Breast (tissue), 4 donors: ENCODE measurements around a stretch of chrX.

- PRO-cap, 3 experiments, result peak in 1 of 3 experiments; most common plus-strand start chrX:40095757 (in 1)
- RRBS, result 5% methylated on average over 11 of the region's 26 CpGs
Observed at GRCh38 chrX:40095589-40095905, 2.2 kb downstream of the BCOR start.

DNA sequence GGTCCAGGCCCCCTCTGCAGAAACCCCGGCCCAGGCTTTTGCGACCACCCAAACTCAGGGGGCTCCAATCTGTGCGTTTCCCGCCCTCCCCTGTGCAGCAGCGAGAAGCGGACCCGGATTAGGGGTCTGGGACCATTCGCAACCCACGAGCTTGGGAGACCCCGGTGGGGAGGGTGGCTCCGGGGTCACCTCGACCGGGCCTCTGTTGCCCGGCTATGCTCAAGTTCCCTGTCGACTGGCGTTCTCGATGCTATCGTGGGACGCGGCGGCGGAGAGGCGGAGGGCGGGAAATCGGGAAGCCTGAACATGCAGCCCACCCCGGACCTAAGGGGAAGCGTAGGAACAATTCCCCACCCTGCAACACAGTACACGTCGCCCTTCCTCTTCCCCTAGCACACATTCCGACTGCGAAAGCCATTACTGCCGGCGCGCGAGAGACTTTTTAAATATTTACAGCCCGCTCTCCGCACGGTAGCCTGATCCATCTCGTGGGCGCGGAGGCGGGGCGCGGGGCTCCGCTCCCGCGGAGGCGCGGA lies 48.0 kb upstream of the BCOR start:
- PRO-cap, 3 experiments, result no peak in any of the 3 experiments
- RRBS, result 5% methylated on average over 29 of the region's 49 CpGs

- PRO-cap, 3 experiments, result no peak in any of the 3 experiments
- RRBS, result no CpG with 5 or more reads among the region's 46 CpGs
Observed at GRCh38 chrX:40166630-40167835, 69.3 kb upstream of the BCOR start.

- PRO-cap, 3 experiments, result no peak in any of the 3 experiments
- RRBS, result no CpG with 5 or more reads among the region's 11 CpGs
Observed at GRCh38 chrX:40262717-40263693, 165.2 kb upstream of the BCOR start.

DNA sequence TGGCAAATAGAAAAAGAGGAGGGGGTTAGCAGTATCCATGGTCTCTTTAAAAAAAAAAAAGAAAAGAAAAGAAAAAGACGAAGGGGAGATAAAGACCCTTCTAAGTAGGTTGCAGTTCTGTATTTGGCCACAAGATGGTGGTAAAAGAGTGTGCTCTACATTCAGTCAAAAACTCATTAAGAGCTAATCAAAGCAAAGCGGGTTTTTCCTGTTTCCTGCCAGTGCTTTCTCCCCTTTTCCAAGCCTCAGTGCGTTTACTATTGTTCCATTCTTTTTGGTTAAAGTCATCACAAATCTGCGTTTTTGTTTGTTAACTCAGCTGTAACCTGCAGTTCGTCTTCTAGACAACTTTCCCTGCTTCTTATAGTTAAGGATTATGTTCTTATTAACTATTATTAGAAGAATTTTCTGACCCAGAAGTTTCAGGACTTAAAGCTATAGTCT lies 36.8 kb upstream of the ATP6AP2 start:
- PRO-cap, 3 experiments, result no peak in any of the 3 experiments
- RRBS, result no CpG with 5 or more reads among the region's 5 CpGs

GRCh38 chrX:40714384-40715206 lies 20.7 kb downstream of the MED14 start:
- PRO-cap, 3 experiments, result no peak in any of the 3 experiments
- RRBS, result no CpG with 5 or more reads among the region's 4 CpGs

- PRO-cap, 3 experiments, result peak in 2 of 3 experiments; most common plus-strand start chrX:41086273 (in 1); most common minus-strand start chrX:41086076 (in 2)
- RRBS, result 1% methylated on average over 30 of the region's 71 CpGs
Observed at GRCh38 chrX:41085968-41087096, 1.1 kb downstream of the USP9X start.

GRCh38 chrX:41101382-41101604 lies 16.0 kb downstream of the USP9X start:
- PRO-cap, 3 experiments, result no peak in any of the 3 experiments
- RRBS, result no CpG with 5 or more reads among the region's 5 CpGs

DNA sequence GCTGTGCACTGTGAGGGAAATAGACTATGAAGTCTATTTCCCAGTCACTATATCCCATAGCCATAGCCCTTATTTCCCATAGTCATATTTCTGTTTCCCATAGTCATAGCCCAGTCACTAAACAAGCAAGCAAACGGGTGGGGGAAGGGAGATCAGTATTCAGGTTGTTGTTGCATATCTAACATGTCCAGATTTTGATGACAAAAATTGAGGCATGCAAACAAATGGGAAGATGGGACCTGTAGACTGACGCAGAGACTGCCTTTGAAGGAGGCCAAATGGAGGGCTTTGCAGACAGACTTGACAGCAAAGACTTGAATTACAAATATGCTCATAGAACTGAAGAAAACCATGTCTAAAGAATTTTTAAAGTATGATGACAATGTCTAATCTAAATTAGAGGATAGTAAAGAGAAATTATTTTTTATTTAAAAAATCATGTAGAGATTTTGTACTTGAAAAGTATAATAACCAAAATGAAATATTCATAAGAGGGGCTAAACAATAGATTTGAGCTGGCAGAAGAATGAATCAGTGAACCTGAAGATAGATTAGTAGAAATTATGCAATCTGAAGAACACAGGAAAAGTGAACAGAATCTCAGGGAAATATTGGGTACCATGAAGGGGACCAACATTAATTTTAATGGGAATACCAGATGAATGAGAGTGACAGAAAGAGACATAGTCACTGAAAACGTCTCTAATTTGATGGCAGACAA lies 72.4 kb downstream of the USP9X start:
- PRO-cap, 3 experiments, result no peak in any of the 3 experiments
- RRBS, result no CpG with 5 or more reads among the region's 3 CpGs

DNA sequence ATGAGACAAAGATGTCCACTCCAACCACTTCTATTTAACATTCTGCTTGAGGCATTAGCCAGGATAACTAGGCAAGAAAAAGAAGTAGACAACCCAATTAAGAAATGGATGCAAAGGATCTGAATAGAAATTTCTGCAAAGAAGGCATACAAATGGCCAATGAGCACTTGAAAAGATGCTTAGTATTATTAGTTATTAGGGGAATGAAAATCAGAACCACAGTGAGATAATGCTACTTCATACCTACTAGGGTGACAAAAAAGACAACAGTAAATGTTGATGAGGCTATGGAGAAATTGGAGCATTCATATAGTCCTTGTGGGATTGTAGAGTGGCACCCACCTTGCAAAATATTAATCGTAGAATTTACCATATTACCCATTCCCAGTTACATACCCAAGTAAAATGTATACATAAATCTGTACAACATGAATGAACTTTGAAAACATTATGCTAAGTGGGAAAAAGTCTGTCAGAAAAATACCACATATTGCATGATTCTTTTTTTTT lies 73.8 kb downstream of the USP9X start:
- PRO-cap, 3 experiments, result no peak in any of the 3 experiments
- RRBS, result no CpG with 5 or more reads among the region's 1 CpG

DNA sequence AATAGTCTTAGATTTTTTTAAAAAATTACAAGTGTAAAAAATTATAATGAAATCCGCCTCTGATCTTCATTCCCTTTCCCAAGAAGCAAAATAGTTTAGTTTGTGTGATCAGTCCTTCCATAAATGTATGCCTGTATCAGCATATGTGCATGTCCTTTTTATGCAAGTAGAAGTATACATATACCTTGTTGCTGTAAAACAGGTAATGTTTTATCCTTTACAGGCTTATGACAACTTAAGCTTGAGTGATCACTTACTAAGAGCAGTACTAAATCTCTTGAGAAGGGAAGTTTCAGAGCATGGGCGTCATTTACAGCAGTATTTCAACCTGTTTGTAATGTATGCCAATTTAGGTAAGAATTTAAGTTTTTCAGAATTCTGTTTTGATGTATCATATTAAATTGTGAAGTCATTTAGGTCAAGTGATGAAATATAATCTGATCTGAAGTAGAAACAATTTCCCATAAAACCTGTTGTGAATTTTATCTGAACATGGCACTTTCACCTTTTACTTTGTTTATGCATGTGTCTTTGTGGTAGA lies 115.0 kb upstream of the DDX3X start:
- PRO-cap, 3 experiments, result no peak in any of the 3 experiments
- RRBS, result no CpG with 5 or more reads among the region's 2 CpGs

GRCh38 chrX:41334401-41335439 lies 758 bp downstream of the DDX3X start:
- PRO-cap, 3 experiments, result peak in 3 of 3 experiments; most common plus-strand start chrX:41334637 (in 2); most common minus-strand start chrX:41335024 (in 3)
- RRBS, result 1% methylated on average over 24 of the region's 83 CpGs

- PRO-cap, 3 experiments, result no peak in any of the 3 experiments
- RRBS, result no CpG with 5 or more reads among the region's 5 CpGs
Observed at GRCh38 chrX:41336682-41336934, 2.6 kb downstream of the DDX3X start.

- PRO-cap, 3 experiments, result no peak in any of the 3 experiments
- RRBS, result no CpG with 5 or more reads among the region's 4 CpGs
Observed at GRCh38 chrX:41336935-41337598, 3.1 kb downstream of the DDX3X start.

- PRO-cap, 3 experiments, result no peak in any of the 3 experiments
- RRBS, result no CpG with 5 or more reads among the region's 5 CpGs
Observed at GRCh38 chrX:41346112-41346483, 12.1 kb downstream of the DDX3X start.

DNA sequence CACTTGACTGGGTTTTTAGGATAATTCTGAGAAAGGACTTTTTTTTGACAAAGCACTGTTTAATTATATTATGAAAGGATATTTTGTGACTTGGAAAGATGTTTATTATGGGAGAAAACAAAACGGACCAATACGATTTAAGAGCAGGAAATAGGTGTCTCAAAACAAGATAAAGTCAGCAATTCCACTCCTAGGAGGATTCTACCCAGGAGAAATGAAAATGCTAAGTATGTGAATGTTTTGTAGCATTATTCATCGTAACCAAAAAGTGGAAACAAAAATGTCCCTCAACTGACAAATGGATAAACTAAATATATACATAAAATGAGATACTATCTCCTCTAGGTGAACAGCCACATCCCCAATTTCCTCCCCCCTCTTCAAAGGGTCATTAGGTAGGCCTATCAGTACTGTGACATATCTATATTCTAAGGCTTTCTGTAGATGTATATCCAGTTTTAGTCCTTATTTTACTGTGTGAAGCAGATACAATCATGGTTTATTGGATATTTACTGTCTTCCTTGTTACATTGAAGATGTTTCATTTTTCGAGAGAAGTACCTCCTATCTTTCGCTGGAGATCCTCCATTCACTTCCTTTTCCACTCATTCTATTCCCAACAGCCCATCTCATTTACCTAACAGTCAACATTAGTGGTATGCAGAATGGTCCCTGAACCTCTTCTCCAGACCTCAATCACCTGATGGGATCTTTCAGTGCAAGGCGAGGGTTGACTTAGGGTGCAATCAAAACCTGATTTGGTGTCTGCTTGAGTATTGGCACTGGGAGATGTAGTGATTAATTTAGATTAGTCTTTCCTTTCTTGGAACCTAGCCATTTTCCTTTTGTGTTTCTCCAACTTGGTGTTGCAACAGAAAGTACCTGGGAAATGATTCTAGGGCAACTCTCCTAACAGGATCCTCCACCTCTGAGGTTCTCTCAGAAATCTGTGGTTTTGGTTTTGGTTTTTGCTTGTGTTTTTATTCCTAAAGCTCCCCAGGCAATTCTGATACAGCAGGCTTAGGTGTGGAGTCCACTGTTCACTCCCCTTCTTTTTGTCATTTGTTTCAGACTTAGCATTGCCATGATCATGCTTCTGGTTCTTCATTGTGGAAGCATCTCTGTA lies 18.2 kb downstream of the DDX3X start:
- PRO-cap, 3 experiments, result no peak in any of the 3 experiments
- RRBS, result no CpG with 5 or more reads among the region's 6 CpGs

DNA sequence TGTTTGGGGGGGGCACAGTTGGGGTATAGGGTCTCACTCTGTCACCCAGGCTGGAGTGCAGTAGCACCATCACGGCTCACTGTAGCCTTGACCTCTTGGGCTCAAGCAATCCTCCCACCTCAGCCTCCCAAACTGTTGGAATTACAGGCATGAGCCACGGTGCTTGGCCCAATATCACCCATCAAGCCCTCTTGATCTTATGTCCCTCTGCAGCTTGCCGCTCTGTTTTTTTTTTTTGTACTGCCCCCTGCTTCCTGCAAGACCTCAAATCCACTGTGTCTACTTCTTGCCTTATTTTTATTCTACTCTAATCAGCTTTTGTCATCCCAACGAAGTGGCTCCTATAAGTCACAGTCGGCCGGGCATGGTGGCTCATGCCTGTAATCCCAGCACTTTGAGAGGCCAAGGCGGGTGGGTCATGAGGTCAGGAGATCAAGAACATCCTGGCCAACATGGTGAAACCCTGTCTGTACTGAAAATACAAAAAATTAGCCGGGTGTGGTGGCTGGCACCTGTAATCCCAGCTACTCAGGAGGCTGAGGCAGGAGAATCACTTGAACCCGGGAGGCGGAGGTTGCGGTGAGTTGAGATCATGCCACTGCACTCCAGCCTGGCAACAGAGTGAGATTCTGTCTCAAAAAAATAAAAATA lies 27.0 kb downstream of the DDX3X start:
- PRO-cap, 3 experiments, result no peak in any of the 3 experiments
- RRBS, result no CpG with 5 or more reads among the region's 11 CpGs

GRCh38 chrX:41441761-41443166 lies 4.9 kb upstream of the NYX start:
- PRO-cap, 3 experiments, result peak in 3 of 3 experiments; most common plus-strand start chrX:41442731 (in 3); most common minus-strand start chrX:41442333 (in 1)
- RRBS, result 13% methylated on average over 23 of the region's 69 CpGs

DNA sequence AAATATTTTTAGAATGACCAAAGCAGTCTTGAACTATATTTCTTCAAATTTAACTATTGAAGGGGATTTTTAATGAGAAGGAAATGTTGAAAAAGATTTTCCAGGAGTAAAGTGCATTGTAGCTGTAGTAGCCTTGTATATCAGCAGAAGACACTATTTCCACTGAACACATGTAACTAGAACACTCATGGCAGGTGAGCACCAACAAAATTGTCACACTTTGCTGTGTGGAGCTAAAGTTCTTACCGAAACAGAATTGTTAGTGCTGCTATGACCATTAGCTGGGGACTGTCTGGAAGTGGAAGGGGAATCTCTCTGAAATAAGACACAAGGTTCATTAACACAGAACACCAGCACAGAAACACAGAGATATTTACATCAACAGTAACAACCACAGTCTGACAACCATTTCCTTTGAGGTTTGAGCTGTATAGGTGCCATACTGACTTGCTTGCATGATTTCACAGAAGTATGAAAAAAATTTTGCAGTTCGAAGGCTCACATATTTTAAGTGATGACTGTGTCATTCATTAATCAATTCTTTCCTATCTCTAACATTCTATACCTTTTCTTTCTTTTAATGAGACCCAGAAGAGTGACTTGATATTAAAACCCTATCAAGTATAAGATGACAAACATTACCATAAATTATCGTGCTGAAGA lies 109.8 kb downstream of the NYX start:
- PRO-cap, 3 experiments, result no peak in any of the 3 experiments
- RRBS, result no CpG with 5 or more reads among the region's 3 CpGs

DNA sequence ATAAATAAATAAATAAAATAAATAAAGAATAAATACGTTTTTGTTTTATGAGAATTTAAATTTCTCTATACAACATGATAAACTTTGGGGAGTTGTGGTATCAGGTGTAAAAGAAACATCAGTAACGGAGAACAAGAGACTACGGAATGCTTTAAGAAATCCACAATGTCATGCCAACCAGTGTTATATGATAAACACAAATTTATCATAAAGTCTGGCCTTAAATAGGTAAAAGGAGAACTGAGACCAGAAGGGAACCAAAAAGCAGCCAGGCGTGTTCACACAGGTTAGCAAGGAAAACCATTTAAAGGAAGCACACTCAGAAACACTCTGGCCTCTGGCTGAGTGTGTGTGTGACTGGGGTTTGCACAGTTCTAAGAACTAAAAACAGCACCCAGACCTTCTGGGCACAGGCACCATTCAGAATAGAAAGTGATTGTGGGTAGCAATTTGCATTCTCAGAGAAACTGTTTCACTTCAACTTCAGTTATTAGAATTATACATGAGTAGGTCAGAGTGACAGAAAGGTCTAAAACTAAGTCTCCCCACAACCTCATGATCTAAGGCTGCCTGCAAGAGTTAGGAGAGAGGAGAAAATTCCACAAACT lies 9.9 kb downstream of the GPR82 start:
- PRO-cap, 3 experiments, result no peak in any of the 3 experiments
- RRBS, result no CpG with 5 or more reads among the region's 4 CpGs